Right lobe of liver (tissue), 4 donors: ENCODE measurements around a stretch of chr6.

DNA sequence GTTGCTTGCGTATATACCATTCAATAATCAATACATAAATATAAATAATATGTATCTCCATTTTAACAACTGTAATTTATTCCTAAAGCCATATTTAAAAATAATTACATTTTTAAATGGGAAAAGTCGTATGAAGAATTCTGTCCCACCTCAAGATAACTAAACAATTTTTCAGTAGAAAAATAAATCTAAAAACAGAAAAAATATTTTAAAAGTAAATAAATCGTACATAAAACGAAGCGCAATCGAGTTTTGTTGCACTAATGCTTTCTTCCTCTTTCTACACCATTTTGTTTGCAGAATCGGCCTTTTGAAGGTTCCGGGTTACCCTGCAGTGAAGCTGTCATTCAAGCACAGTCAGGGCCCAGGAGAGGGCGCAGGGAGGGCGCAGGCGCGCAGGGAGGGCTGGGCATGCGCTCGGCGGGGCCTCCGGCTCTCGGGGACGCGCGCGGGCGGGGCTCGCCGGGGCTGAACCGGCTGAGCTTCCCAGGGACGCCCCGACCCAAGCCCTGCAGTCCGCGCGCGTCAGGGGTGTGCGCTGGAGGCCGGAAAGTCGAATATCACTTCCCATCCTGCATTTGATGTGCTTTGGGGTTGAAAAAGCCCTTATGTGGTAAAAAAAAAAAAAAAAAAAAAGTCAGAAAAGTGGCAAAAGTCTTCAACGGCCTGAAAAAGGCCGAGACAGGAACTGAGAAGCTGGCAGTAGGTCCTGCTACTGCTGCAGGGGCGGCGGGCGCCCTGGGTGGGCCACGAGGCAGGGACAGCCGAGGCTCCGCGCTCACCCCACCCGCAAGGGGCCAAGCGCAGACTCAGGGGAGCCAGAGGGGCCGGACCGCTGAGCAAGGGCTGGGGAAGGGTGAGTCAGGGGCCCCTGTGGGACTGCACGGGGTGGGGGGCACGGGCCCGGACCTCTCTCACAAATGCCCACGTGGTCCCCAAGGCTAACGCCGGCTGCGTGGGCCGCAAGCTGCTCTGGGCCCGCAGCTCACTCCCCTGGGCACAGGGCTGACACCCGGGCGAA lies 40.6 kb downstream of the THBS2 start:
- PRO-cap, 4 experiments = peak in 4 of 4 experiments; most common plus-strand start position 514 of the sequence (in 4); most common minus-strand start position 284 of the sequence (in 4)
- RAMPAGE, long total RNA, 2 experiments = no peak in any of the 2 experiments

GRCh38 chr6:169234763-169235268 lies 18.8 kb downstream of the THBS2 start:
- PRO-cap, 4 experiments = peak in 1 of 4 experiments; most common minus-strand start chr6:169234857 (in 1)
- RAMPAGE, long total RNA, 2 experiments = no peak in any of the 2 experiments

DNA sequence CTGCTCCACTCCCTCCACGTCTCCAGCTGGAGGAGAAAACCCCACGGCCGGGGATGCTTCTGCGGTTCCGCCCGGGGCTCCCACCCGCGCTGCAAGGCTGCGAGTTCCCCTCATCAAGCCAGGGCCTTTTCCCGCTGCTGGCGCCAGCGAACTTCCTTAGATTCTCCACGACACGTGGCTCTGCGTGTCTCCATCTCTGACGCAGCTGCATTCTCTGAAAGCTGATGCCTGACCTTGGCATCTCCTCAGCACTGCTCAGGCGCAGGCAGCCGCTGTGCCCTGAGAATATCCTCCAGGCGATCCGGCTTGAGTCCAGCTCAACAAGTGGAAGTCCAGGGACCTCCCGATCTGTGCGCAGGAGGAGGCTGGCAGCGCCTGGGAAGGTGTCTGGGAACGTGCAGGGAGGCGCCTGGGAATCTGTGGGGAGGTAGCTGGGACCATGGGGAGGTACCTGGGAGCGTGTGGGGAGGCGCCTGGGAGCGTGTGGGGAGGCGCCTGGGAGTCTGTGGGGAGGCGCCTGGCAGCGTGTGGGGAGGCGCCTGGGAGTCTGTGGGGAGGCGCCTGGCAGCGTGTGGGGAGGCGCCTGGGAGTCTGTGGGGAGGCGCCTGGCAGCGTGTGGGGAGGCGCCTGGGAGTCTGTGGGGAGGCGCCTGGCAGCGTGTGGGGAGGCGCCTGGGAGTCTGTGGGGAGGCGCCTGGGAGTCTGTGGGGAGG lies 171.3 kb upstream of the THBS2 start:
- PRO-cap, 4 experiments = no peak in any of the 4 experiments
- RAMPAGE, long total RNA, 2 experiments = no peak in any of the 2 experiments

- PRO-cap, 4 experiments = peak in 1 of 4 experiments; most common plus-strand start chr6:169654863 (in 1); most common minus-strand start chr6:169654688 (in 1)
- RAMPAGE, long total RNA, 2 experiments = no peak in any of the 2 experiments
These were observed 47.0 kb downstream of the WDR27 start for GRCh38 chr6:169654457-169655562.

GRCh38 chr6:169667715-169668387 lies 34.0 kb downstream of the WDR27 start:
- PRO-cap, 4 experiments = no peak in any of the 4 experiments
- RAMPAGE, long total RNA, 2 experiments = no peak in any of the 2 experiments

GRCh38 chr6:169669835-169670316 lies 32.0 kb downstream of the WDR27 start:
- PRO-cap, 4 experiments = no peak in any of the 4 experiments
- RAMPAGE, long total RNA, 2 experiments = no peak in any of the 2 experiments

DNA sequence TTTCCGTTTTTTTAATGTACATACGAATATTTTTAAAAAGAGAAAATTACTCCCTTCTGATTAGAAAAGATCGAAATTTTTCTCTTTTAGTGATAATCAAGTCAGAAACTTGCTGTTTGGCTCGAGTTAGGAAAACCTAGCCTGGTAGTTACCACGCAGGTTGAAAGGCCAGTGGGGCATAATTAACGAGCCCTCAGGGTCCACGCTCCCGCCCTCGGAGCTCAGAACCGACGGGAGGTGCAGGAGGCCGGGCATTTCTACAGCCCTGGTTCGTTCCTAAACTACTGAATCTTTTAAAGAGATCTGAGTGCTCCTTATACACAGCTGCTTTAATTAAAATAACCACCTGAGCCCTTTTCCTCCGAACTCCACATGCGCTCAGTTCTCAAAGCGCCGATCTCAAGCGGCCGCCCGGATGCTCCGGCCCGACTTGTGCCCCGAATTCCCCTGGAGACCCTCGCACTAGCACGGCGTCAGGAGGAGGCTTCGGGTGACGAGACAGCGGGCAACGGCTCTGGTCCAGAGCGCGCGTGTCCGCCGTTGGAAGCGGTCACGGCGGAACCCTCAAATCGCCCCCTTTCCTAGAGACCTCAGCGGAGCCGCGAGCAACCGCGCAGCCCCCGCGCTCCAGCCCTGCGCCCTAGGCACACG lies 499 bp downstream of the WDR27 start:
- PRO-cap, 4 experiments = peak in 4 of 4 experiments; most common plus-strand start position 224 of the sequence (in 4)
- RAMPAGE, long total RNA, 2 experiments = no peak in any of the 2 experiments

GRCh38 chr6:170037871-170038384 lies 252.9 kb downstream of the DLL1 start:
- PRO-cap, 4 experiments = no peak in any of the 4 experiments
- RAMPAGE, long total RNA, 2 experiments = no peak in any of the 2 experiments

DNA sequence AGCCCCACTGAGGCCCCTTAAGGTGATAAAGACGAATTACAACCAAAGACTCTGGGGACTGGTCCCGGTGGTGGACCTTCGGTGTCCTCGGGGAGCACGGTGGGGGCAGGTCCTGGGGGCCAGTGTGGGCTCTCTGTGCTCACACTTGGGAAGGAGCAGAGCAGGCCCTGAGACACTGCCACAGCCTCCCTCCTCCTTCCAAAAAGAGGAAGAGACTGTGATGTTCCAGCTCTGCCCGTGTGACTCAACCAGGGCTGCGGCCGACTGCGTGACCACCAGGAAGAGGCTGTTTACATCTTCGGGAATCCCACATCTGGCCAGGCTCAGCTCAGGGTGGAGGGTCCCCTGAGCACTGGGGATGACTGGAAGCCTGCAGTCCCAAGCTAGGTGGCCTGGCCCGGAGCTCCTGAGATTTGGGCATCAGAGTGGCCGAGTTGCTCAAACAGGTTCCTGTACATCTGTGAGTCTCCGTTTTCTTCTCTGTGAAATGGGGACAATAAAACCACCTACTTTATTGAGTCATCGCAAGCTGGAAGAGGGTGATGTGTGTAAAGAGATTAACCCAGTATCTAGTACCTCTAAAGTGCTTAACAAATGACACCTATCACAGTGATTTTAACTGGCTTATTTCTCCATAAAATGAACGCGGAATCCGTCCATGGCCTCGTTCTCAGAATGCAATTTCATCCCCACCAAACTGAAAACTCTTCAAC lies 242.2 kb downstream of the DLL1 start:
- PRO-cap, 4 experiments = peak in 3 of 4 experiments; most common plus-strand start position 320 of the sequence (in 2); most common minus-strand start position 200 of the sequence (in 2)
- RAMPAGE, long total RNA, 2 experiments = no peak in any of the 2 experiments

DNA sequence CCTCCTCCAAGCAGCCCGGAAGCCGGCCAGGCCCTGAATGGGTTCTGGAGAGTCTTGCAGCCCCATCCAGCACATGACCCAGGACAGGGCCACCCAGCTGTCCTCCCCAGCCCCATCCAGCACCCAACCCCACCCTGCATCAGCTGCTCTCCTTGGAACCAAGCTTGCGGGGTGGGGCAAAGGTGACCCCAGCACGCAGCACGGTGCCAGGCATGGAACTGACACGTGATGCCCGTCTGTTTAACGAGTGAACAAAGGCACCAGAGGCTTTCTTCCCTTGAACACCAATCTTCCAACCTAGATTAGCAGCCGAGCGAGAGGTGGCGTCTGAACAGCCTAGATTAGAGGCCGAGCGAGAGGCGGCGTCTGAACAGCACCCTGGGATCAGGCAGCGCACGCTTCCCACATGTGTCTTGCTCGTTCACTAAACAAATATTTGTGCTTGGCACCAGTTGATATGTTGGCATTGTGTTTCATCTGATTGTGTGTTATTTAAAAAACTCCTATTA lies 112.0 kb downstream of the DLL1 start:
- PRO-cap, 4 experiments = peak in 3 of 4 experiments; most common minus-strand start position 343 of the sequence (in 3)
- RAMPAGE, long total RNA, 2 experiments = no peak in any of the 2 experiments

DNA sequence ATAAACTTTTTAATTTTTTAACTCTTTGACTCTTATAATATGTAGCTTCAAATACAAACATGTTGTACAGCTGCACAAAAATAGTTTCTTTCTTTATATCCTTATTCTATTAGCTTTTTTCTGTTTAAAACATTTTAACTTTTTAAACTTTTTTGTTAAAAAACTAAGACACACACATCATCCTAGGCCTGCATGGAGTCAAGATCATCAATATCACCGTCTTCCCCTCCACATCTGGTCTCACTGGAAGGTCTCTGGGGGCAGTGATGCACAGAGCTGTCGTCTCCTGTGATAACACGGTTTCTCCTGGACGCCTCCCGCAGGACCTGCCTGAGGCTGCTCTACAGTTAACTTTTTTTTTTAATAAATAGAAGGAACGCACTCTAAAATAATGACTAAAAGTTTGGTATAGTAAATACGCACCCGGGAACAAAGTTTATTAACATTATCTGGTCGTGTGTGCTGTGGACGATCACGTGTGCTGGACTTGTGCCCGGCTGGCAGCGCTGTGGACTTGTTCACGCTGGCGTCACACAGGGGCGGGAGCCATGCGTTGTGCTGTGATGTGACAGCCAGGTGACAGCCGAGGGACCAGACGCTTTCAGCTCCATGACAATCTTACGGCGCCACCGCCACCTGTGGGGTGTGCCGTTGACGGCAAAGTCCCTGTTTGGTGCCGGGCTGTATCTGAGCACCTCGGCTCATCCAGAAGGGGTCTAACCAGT lies 25.5 kb downstream of the DLL1 start:
- PRO-cap, 4 experiments = peak in 4 of 4 experiments; most common plus-strand start position 575 of the sequence (in 4); most common minus-strand start position 359 of the sequence (in 1)
- RAMPAGE, long total RNA, 2 experiments = no peak in any of the 2 experiments

GRCh38 chr6:170291332-170292517 lies 847 bp upstream of the DLL1 start:
- PRO-cap, 4 experiments = peak in 4 of 4 experiments; most common plus-strand start chr6:170291621 (in 4); most common minus-strand start chr6:170292050 (in 4)
- RAMPAGE, long total RNA, 2 experiments = no peak in any of the 2 experiments

DNA sequence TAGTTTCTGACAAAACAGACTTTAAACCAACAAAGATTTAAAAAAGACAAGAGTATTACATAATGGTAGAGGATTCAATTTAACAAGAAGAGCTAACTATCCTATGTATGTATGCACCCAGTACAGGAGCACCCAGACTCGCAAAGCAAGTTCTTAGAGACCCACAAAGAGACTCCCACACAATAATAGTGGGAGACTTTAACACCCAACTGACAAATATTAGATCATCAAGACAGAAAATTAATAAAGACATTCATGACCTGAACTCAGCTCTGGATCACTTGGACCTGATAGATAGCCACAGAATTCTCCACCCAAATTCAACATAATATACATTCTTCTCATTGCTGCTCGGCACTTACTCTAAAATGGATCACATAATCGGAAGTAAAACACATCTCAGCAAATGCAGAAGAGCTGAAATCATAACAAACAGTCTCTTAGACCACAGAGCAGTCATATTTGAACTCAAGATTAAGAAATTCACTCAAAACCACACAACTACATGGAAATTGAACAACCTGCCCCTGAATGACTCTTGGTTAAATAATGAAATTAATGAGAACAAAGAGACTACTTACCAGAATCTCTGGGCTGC lies 45.7 kb downstream of the FAM120B start:
- PRO-cap, 4 experiments = no peak in any of the 4 experiments
- RAMPAGE, long total RNA, 2 experiments = no peak in any of the 2 experiments

DNA sequence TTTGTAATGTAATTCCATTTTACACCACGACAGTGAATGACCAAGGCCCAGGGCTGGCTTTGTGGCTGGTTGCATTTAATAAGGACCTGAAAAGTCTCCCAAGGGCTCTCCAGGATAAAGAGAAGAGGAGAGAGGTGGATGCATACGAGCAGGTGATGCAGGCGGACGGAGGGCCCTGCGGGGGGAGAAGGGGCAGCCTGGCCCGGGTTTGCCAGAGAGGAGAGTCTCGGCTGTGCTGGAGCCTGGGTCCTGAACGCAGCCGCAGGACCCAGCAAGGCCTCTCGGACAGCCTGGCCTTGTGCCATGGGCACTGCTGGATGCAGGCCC lies 98.3 kb downstream of the PSMB1 start:
- PRO-cap, 4 experiments = no peak in any of the 4 experiments
- RAMPAGE, long total RNA, 2 experiments = no peak in any of the 2 experiments

GRCh38 chr6:170553637-170554011 lies 517 bp upstream of the PSMB1 start:
- PRO-cap, 4 experiments = peak in 3 of 4 experiments; most common plus-strand start chr6:170553850 (in 3); most common minus-strand start chr6:170553767 (in 3)
- RAMPAGE, long total RNA, 2 experiments = no peak in any of the 2 experiments